HTR-8/SVneo (cell line): ENCODE results near the gene CD83.

DNA sequence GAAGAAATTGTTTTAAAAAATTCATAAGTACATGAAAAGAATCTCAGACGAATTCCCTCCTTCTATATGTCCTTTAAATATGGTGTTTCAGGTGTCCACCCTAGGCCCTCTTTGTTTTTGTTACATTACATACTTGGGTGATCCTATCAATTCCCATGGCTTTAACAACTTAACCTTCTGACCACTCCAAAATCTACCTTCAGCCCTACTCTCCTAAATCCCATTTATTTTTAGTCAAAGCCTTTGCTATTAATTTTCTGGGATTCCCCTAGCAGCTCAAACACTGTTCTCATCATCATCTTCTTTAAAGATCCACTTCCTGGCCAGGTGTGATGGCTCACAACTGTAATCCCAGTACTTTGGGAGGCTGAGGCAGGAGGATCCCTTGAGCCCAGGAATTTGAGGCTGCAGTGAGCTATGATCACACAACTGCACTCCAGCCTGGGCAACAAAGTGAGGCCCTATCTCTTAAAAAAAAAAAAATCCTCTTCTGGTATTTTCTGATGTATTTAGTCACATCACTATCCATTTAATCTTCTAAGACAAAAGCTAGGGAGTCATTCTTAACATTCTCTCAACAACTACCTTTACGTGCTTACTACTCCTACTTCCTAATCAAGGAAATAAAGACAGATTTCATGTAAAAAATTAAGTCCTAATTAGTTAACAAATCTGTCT, 24.5 kb downstream of the RANBP9 start:
- RRBS, result no CpG with 5 or more reads among the region's 2 CpGs

GRCh38 chr6:13687698-13688361, 23.8 kb downstream of the RANBP9 start:
- RRBS, result no CpG with 5 or more reads among the region's 1 CpG

GRCh38 chr6:13733033-13734100, 21.7 kb upstream of the RANBP9 start:
- RRBS, result no CpG with 5 or more reads among the region's 19 CpGs

GRCh38 chr6:13812947-13813382, 1.4 kb downstream of the MCUR1 start:
- RRBS, result no CpG with 5 or more reads among the region's 7 CpGs

GRCh38 chr6:14117077-14118142, at the start of gene CD83:
TSS of gene CD83 (plus strand) at chr6:14117772.
- RRBS, result 1% methylated on average over 21 of the region's 107 CpGs

GRCh38 chr6:14135145-14135748, 17.7 kb downstream of the CD83 start:
- RRBS, result no CpG with 5 or more reads among the region's 6 CpGs

- RRBS, result no CpG with 5 or more reads among the region's 4 CpGs
These were observed 33.5 kb downstream of the CD83 start for GRCh38 chr6:14151020-14151584.

DNA sequence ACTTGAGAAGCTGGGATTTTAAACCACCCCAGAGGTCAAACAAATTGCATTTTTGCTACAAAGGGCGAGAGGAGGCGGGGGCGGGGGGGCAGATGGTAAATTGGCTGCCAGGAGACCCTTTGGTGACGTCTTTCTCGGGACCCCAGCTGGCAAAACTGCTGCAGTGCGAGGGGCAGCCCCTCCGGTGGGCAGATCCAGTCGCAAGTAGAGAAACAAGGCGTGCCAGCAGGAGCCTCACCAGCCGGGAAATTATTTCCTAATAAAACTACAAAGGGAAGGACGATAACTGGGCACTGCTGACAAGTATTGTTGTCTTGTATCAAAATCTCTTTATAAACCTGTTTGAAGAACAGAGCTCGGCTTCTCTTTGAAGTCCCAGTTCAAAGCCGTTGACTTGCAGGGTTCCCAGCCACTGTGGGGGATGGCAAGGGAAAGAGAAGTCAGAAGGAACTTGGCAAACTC, 504.4 kb downstream of the CD83 start:
- RRBS, result 94% methylated on average over 4 of the region's 13 CpGs

GRCh38 chr6:14743877-14744359, 502.0 kb upstream of the JARID2 start:
- RRBS, result no CpG with 5 or more reads among the region's 6 CpGs

DNA sequence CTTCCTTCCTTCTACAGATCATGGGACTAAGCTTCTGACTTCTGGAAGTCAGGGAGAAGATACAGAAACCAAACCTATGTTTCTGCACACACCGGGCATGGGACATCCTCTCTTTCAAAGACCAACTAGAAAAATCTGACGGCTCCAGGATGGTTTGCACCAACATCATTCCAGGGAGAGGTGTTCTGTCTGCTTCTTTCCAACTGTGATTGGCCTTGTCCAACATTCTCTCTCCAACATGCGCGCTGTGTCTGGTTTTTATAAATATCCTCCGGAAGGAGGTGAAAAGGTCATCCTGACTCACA, 475.5 kb upstream of the JARID2 start:
- RRBS, result no CpG with 5 or more reads among the region's 5 CpGs

DNA sequence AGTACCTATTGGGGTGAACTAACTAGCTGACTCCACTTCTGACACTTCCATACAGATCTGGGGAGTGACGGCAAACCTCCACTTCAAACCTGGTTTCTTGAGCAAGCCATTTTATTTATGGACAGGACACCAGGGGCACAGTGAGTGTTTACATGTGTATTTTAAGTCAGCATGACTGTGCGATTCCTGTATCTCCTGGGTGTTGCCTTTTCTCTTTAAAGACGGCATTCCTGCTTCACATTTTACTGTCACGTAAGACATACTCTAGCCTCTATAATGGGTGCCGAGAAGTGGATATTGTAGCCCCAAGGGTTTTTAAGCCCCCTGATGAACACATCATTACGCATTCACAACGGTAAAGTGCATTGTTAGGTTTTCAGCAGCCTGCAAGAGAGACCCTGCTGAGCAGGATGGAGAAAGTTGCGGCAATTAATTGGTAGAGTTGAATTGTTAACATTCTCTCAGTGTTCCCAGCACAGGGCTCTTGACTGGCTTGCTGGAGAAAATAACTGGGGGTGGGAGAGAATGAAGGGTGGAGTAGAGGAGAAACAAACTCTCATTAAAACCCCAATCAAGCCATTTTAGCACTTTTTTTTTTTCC, 468.3 kb upstream of the JARID2 start:
- RRBS, result no CpG with 5 or more reads among the region's 8 CpGs

- RRBS, result no CpG with 5 or more reads among the region's 11 CpGs
These were observed 368.9 kb upstream of the JARID2 start for GRCh38 chr6:14876649-14877768.

DNA sequence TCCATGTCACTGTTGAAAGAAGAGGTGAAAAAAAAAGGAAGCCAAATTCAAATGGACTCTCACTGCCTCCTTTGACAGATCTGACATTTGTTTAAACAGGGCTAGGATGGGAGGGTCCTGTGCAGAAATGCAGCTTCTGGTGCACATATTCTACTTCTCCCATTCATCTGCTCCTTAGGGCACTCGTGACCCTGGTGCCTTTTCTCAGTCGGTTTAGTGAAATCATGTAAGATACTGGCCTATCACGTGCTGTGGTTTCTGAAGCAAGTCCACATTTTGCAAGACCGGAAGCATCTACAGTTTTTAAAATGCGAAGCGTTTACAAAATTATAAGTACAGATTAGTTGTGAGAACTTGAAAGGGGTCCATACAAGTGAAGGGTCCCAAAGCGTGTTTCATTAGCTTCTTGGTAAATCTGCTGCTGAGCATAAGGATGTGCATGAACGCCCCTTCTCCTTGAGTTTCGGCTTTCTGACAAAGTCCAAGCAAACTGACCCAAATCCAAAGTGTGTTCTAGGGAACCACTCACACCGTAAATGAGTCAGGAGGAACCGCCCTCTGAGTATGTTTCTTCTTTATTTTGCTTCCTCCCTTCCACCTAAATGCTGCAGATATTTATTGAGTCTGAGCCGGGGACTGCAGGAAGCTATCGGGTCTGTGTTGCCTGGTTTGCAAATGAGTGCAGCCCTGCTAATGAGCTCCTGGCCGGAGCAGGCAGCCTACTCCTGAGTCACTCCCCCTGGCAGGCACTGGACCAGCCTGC, 323.8 kb upstream of the JARID2 start:
- RRBS, result 82% methylated on average over 3 of the region's 14 CpGs

- RRBS, result no CpG with 5 or more reads among the region's 5 CpGs
These were observed 278.9 kb upstream of the JARID2 start for GRCh38 chr6:14966797-14967557.

GRCh38 chr6:15258733-15260038, 13.3 kb downstream of the JARID2 start:
- RRBS, result no CpG with 5 or more reads among the region's 5 CpGs

DNA sequence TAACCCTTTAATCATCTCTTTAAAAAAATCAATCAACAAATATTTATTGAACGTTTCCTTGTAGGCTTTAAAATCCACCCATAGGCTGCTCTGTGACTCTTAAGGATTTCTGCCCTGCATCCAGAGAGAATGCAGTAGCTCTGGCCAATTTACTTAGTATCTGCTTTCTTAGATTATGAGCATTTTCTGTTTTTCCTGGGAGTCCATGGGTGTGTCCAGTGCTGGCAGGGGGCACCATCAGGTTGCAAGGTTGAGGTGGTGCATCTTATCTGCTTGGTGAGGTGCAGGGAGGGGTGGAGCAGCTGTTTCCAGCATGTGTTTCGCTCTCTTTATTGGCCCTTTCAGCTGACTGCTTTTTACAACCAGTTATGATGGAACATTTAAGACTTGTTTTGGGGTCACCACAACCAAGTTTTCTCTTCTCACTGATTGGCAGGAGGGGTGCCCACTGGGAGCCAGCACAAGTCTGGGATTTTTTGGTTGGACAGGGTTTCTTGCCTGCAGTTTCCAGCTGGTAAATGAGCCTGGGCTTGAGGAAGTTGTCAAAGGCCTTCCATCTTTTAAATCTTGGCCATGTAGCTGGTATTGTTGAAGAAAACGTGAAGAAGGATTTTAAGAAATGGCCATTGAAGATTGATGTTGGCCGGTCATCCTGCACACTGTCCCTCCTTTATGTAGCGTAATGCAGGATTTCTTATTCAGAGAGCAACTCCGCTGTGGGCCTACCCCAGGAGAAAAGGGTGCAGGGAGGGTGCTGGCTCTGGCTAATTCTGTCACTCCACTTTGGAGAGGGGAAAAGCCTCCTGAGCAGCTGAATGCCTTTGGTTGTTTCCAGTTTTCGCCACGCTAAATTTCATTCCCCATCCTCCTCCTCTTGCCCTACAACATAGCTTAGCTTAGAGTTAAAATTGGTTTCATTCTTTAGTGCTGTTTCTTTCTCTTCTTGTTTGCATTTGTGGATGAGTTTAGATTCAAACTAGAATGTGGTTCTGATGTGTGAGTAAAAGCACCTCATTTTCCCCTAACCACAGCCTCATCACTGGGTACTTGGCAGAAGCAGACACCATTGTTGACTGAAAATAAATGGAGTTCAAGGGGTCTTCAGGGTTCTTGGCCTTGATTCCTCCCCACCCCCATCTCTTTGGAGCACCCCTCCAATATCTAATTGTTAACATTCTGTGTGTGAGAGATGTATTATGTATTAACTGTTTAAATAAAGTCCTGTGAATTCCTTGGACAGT, 59.2 kb downstream of the JARID2 start:
- RRBS, result no CpG with 5 or more reads among the region's 8 CpGs

GRCh38 chr6:15313149-15313793, 67.4 kb downstream of the JARID2 start:
- RRBS, result no CpG with 5 or more reads among the region's 6 CpGs

- RRBS, result no CpG with 5 or more reads among the region's 6 CpGs
These were observed 125.8 kb downstream of the JARID2 start for GRCh38 chr6:15371744-15372058.

- RRBS, result 75% methylated on average over 3 of the region's 14 CpGs
These were observed 154.8 kb downstream of the JARID2 start for GRCh38 chr6:15400581-15401240.

DNA sequence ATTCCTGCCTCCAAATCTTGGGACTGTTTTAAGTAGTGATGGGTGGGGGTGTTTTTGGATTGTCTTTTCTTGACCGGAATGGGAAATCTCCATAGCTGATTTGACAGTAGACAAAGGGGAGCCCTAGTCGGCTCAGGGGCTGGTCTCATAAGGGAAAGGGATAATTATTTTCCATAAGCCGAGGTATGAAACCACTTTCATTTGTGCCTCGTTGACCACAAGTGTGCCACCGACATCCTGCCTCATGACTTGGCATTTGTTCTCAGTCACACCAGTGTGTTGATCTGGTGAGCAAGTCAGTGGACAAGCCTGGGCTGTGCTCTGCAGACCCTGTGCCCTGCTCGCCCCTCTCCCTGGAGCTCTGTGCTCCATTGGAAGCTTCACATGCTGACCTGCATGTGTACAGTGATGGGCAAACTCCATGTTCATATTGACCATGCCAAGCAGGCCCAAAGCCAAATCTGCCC, 158.0 kb downstream of the JARID2 start:
- RRBS, result no CpG with 5 or more reads among the region's 6 CpGs